ENCODE measurements around a stretch of chr10.

DNA sequence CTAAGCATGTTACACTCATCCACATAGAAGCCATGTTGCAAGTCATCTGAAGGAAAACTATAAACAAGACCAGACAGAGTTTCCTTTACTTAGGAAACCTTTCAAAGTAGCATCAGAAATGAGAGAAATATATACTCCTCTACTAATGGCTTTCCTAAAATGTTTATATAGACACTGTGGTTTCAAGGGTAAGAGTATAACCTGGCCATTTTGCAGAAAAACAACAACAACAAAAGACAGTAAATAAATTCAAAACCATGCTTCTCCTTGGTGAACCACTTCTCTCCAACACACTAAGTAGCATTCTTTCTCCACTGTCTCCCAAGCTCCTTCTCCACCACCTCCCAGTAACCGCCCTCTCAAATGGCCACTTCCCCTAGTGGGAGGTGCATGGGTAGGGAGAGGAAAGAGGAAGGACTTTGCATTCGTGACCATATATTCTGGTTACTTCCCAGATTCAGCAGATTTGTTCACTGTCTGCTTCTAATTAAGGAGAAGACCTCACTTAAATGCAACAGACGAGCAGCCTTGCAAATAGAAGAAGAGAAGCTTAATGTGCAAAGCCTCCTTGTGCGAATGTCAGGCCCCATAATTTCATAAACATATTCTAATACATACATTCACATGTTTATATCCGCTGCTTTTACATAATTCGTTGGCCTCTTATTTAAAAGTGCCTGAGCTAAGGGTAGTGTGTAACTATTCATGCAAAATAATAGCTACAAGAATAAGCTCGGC, 166.8 kb downstream of the SORCS1 start:
- PRO-cap: no peak

DNA sequence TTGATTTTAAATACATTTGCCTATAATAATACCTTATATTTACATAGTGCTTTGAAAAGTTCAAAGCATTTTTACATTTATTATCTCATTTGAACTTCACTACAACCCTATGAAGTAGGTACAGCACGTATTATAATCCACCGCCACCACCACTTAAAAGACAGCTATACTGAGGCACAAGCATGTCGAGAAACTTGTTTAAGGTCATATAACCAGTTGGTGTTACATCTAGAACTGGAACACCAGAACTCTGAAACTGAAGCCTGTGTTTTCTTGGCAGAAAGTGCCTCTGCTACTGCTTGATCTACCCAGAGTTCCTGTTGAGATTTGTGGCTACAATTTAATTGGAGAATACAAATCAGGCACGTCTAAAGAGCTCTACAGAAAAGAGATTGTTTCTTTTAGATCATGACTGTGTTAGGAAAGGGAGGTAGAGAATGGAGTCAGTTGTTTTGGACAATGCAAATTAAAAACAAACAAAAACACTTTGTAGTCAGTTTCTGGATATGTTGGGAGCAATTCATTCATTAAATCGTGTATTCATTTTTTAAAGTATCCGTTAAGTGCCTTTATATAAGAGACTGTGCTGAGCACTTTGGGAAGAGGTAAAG, 4.2 kb upstream of the ADD3 start:
- PRO-cap: no peak

- PRO-cap: no peak
Measured at GRCh38 chr10:110067906-110068448, 60.2 kb downstream of the ADD3 start.

GRCh38 chr10:110226785-110226919, 19.2 kb downstream of the MXI1 start:
- PRO-cap: no peak

DNA sequence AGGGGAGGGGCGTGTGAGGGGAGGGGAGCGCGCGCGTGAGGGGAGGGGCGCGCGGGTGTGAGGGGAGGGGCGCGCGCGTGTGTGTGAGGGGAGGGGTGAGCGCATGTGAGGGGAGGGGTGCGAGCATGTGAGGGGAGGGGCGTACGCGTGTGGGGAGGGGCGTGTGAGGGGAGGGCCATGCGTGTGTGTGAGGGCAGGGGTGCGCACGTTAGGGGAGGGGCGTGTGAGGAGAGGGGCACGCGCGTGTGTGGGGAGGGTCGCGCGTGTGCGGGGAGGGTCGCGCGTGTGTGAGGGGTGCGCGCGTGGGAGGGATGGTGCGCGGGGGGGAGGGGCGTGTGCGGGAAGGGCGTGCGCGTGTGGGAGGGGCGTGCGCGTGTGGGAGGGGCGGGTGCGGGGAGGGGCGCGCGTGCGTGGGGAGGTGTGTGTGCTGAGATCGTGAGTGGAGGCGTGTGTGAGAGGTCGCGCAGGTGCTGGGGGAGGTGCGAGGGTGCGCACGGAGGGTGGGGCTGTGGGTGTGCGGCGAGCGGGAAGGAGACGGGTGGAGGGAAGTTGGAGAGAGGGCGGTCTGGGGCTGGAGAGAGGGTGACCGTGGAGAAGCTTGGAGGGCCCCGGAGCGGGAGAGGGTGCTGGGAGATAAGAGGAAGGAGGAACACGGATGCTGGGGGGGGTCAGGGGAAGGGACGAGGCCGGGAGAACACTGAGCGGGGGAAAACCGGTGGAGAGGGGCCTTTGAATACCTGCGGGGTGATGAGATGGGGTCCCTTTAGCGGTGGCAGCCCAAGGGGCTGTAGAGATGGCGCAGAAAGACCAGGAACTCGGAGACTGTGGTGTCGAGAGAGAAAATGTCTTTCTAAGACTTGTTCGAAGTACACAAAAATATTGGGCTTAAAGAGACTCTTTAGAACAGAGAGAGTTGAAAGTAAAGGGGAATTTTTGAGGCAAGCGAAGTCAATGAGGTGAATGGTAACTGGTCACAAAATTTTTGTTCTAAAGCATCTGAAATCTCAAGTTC, 19.8 kb downstream of the MXI1 start:
- PRO-cap: bidirectional peak, plus-strand start at position 423 of the sequence, minus-strand start at position 313 of the sequence

DNA sequence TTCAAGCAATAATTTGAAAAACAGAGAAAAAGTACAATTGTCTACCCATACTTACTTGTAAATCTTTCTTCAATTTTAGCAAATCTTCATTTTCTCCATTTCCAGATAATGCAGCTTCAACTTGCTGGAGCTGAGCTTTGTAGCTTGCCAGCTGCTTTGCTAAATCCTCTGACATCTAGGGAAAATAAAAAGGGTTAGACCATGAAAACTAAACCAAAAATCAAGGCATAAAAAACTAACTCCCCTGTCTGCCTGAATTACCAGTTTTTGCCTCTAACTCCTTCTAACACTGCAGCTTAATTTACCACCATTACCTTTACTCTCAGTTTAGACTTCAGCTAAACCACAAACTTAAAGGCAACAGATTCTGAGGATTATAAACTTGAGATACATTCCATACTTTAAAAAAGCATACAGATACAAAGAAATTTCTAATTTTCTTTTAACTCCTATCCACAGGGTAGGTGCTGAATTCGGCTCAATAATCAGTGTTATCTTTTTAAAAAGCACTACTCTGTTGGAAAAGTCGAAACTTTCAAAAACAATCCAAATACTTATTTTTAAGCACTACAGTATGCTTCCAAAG, 1.2 kb downstream of the SMNDC1 start:
- PRO-cap: no peak

DNA sequence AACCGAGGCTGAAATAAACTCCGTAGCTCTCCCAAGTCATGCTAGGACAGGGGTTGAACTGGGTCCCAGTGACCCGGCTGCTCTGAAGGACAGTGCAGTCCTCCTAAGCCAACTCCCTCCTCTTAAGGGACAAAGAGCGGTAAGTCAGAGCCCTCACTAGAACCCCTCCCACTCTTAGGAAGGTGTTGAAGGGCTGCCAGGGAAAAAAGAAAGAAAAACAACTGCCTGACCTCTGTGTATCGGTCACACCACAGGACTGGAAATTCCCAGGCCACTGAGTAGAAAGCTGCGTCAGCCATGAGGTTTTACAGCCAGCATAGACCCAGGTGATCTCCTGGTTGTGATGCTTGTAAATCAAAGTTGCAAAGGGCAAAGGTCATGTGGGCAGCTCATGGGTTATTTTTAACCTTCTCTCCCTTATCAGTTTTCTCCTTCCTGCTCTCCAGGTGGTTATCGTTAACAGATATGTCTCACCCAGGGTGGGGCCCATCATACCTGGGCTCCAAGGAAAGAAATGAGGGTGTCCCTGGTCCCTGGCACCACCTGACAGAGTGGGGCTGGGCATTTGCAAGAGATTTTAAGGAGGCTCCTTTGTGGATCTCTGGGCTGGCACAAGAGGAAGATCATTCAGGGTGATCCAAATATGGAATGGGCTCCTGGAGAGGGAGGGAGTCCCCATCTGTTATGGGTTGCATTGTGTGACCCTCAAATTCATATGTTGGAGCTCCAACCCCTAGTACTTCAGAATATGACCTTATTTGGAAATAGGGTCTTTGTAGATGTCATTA, 91.1 kb upstream of the SMNDC1 start:
- PRO-cap: bidirectional peak, plus-strand start at position 242 of the sequence, minus-strand start at position 124 of the sequence

DNA sequence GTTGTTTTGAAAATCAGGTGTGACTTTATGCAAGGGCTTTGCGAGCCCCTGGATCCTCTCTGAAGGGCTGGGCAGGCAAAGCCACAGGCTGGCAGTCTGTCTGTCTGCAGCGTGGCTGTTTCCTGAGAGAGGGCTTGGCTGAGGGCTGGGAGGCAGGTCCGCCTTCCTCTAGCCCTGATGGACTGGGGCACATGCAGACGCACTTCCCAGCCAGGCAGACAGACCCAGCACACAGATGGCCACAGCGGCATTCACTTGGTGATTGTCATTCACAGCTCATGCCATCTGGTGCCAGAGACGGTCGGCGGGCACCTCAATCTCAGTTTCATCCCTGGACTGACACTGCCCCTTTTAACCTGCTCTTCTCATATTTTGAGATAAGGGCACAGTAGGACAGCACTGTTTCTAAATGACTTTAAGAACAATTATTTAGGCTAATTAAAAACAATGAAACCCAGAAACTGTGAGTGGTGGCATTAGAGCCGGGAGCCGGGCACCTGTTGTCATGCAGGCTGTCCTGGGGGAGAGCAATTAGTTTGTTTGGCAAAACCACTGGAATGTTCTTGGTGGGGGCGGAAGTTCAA, 35.6 kb downstream of the RBM20 start:
- PRO-cap: no peak

GRCh38 chr10:110684529-110685027, 40.4 kb downstream of the RBM20 start:
- PRO-cap: no peak

GRCh38 chr10:110724750-110725309, 80.7 kb downstream of the RBM20 start:
- PRO-cap: no peak

- PRO-cap: no peak
Measured at GRCh38 chr10:110805252-110805650, 66.5 kb upstream of the PDCD4 start.

GRCh38 chr10:110827660-110828307, 43.9 kb upstream of the PDCD4 start:
- PRO-cap: no peak

GRCh38 chr10:110841597-110842253, 30.0 kb upstream of the PDCD4 start:
- PRO-cap: no peak

- PRO-cap: bidirectional peak, plus-strand start at chr10:110872979, minus-strand start at chr10:110872832
Measured at GRCh38 chr10:110872734-110873065, 972 bp downstream of the PDCD4 start.

DNA sequence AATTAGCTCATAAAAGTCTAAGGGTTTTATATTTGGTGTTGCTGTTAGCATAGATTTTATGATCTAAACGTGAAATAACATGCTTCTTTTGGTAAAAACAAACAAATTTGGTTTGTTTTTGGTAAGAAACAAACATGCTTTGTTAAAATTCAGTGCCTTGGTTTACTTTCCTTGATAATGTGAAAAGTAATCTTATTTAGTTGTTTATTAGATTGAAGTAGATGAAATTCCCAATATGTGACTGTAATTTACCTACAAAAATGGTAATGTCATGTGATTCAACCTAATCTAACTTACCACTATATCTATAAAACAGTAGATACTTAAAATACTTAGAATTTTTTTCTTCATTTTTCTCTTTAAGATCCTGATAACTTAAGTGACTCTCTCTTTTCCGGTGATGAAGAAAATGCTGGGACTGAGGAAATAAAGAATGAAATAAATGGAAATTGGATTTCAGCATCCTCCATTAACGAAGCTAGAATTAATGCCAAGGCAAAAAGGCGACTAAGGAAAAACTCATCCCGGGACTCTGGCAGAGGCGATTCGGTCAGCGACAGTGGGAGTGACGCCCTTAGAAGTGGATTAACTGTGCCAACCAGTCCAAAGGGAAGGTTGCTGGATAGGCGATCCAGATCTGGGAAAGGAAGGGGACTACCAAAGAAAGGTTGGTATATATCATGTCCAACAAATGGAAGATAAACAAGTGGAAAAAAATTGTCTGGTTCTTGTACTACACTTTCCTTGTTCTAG, 9.3 kb downstream of the PDCD4 start:
- PRO-cap: unidirectional peak, plus-strand start at position 634 of the sequence

DNA sequence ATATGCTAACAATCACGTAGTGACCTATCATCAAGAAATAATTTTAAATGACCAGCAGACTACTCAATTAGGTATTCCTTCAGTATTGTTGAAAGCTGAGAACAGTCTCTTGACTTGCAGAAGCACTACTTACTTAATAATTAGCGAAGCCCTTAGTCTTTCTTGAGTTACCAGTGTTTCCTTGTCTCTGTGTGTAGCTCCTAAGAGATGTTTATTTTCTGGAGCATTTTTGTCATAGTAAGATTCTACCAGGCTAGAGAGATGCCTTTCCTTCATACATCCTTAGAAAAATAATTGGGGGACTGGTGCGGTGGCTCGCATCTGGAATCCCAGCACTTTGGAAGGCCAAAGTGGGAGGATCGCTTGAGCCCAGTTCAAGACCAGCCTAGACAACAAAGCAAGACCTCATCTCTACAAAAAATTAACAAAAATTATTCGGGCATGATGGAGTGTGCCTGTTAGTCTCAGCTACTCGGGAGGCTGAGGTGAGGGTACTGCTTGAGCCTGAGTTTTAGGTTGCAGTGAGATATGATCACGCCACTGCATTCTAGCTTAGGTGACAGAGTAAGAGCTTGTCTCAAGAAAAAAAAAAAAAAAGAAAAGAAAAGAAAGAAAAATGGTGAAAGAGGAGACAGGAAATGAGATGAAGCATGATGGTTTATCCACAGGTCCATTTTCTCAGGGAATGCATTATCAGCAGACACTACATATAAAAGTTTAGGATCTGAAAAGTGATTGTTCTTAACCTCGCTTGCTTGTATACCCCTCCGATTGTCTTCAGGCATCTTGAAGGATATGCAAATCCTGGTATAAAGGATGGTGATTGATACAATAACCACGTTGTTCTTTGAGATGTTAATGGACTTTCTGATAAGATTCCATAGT, 11.8 kb downstream of the BBIP1 start:
- PRO-cap: no peak

- PRO-cap: no peak
Measured at GRCh38 chr10:112223155-112224209, 39.9 kb upstream of the GPAM start.

GRCh38 chr10:112262581-112263082, 20.6 kb upstream of the TECTB start:
- PRO-cap: no peak

DNA sequence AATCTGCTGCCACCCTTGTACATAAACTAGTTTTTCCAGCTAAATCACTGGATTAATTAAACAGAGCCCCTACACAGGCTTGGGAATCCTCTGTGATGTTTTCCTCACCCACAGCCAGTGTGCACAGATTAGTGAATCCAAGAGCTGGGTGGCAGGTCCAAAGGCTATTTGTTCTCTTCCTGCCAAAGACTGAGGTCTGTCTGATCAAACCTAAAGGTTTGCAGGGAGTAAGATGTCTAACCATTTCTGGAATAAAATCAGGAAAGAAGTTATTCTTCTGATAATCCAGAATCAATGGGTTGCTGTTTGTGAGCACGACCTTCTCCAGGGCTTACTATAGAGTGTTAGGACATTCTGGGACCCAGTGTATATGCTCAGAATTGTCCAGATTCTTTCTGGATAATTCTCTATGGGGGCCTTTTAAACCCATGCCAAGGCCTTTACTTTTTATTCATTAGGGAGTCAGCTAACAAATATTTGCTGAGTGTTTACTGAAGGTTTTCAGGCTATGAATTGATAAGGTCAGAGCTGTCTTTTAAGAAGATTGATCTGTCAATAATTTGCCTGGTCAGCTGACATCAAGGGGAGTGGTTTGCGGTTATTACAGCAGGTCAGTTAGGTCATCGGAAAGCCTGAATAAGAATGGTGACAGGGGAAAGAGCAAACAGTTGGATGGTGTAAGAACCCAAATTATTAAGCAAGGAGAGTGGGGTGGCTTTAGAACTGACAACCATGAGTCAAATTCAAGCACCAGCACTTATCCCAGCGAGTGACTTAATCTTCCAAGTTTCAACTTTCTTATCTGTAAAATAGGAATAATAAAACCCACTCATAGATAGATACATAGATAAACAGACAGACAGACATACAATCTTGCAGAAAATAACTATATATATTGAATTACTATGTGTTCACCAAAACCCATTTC, 7.5 kb upstream of the TECTB start:
- PRO-cap: no peak

GRCh38 chr10:112385057-112385690, 11.3 kb downstream of the ACSL5 start:
- PRO-cap: no peak

Measured in parotid gland (tissue), 1 donor.